Vermiform appendix (tissue), 1 donor: ENCODE results near the gene RPL14.

DNA sequence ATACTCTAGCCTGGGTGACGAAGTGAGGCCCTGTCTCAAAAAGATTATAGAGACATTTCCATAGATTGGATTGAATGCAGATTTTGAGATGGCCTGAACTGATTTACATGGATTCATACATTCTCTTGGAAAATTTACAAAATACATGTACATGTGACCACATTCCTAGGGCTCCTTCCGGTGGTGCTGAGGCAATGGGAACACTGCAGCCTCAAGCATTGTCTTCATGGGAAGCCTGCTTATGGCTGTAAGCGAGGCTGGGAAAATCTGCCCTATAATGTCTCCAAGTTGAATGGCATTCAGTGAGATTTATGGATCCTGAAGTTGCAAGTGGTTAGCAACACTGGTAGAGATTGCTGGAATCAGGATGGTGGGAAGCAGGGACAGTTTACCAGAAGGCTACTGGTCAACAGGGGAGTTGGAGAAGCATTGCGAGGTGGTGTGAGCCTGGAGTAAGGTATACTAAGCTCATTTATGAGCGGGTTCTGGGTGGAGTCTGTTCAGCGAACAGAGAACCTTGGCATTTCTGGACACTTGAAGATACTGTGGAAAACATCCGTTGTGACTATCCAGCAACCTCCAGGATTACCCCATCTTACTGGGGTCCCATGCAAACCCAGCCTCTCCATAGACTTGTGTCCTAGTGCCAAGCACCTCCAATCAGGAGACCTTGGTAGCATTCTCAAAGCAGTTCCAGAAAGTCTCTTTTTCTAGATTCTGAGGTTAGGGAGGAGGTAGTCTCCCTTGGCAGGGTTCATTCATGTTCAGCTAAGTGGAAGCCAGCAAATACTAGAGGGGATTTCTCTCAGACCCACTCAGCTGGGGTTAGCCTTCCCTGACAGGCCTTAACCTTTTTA is 7.2 kb downstream of the RPSA start:
- PRO-cap: no peak

DNA sequence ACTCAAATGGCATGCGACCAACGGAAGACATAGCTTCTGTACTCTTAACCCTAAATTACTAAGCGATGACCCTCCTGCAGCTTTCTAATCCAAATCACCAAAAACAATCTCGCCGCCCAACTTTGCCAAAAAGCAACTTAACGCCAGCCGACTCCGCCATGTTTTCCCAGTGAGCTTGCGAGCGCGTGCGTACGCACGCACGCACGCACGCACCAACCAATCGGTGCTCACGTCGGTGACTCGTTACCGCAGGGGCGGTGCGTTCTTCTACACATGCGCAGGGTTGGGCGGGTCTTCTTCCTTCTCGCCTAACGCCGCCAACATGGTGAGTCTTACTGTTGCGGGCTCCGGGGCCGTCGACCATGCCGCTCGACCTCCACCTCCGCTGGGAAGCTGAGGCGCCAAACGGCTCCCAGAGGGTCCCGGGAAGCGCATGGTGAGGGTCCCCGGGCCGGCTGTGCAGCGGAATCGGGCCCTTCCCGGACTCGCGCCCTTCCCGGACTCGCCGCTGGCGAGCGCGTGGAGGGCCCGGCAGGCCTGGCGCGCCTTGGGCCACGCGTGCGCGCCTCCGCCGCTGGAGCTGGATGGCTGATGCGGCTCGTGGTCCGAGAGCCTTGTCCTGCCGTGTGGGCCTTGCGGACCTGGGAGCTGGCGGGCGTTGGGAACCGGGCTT is at the start of gene RPL14:
TSS of gene RPL14 (plus strand) at position 301 of the 673 bp plus-strand sequence.
- PRO-cap: bidirectional peak, plus-strand start at position 301 of the sequence, minus-strand start at position 165 of the sequence

DNA sequence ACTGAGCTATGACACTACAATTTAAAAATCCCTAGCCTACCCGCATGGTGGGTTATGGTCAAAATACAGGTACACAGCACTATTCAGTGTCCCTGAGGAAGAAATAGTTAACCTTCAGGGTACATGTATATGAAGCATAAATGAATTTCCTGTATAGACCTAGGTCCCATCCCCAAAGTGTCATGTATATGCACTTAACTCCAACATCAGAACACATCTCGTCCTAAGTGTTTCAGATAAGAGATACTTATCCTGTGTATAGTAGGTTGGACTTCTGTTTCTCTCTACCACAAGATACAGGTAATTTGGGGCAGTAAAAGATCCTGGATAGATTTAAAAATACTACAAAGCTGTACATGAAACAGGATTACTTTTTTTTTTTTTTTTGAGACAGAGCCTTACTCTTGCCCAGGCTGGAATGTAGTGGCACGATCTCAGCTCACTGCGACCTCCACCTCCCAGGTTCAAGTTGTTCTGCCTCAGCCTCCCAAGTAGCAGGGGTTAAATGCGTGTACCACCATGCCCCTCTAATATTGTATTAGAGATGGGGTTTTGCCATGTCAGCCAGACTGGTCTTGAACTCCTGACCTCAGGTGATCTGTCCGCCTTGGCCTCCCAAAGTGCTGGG is 6.6 kb downstream of the RPL14 start:
- PRO-cap: no peak

DNA sequence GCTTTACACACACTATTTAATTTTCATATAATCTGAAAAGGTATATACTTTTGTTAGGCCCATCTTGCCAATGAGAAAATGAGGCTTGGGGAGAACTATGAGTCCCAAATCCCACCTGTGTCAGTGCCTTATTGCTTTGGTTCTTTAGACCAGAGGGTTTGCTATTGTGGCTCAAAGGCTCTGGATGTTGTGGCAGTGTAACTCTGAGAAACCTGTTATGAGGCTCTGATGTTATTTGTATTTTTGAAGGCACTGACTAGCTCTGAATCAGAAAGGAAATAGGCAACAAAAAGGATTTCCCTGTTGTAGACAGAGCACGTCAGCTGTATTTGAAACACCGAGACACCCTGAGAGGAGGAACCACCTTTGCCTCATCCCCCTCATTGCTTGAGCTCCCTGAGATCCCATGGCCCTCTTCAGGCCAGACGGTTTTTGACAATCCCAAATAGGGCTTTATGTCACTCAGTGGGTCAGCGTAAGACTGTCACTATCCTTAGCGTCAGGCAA is 254.1 kb downstream of the ZNF621 start:
- PRO-cap: no peak

GRCh38 chr3:41231865-41232763 is 32.8 kb downstream of the CTNNB1 start:
- PRO-cap: no peak

GRCh38 chr3:41240577-41240971 is 41.3 kb downstream of the CTNNB1 start:
- PRO-cap: no peak

GRCh38 chr3:41243621-41244535 is 44.6 kb downstream of the CTNNB1 start:
- PRO-cap: no peak

DNA sequence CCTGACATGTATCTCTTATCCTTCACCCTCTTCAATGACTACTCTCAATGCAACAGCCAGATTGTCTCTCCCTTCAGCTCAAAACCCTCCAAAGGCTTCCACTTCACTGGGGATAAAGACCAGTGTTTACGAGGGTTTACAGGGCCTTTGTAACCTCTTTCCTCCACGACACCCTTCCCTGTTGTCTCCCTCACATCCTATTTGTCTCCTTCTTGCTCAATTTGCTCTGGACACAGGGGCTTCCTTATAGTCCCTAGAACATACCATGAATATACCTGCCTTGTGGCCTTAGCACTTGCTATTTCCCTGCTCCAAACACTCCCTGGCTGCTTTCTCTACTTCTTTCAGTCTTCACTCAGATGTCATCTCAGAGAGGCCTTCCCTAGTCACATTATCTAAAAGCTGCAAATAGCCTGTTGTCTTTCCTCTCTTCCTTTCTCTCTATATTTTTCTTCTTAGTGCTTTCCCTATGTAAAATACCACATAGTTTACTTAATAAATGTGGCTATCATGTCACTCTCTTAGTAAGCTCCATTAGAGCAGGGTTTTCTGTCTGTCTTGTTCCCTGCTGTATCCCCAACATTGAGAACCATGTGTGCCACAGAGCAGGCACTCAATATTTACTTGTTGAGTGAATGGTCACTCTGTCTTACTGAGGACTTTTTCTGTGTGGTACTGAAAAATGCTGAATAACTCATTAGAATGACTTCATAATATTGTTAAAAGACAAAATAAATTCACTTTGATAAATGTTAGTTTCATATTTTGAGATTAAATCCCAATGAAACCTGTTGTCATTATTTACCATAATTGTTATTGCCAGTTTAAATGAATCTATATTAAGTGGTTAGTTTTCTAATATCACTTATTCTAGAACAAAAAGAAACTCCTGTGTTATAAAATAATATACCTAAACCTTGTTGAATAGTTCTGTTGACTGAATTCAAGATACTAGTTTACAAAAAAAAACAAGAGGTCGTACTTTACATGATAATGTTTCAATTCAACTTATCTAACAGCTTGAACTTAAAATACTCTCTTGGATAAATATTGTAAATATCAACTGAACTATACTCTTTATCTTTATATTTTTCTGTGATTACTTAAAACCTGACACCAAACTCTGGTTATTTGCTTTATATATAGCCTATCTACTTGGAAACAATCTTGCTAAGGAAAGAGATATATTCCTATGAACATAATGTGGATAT is 182.8 kb downstream of the CTNNB1 start:
- PRO-cap: no peak

DNA sequence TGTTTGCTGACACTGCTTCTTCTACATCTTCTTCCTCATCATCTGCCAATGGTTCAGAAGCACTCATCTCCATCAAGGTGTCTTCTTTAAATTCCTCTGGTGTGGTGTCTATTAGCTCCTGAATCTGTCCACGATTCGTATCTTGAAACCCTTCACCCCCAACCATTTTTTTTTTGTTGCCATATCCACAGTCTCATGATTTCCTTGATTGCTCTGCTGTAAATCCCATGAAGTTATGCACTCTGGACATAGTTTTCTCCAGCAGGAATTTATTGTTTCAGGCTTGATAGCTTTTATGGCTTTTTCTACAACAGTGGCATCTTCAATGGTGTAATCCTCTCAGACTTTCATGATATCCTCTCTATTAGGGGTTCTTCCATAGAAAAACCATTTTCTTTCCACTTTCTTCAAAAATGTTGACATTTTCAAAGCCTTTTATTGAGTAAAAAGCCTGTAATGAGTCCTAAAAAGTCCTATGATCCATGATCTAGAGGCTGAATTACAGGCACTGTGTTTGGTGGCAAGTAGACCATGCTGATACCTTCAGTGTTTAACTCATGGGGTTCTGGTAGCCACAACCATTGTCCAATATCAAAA is 337.8 kb downstream of the CTNNB1 start:
- PRO-cap: no peak

GRCh38 chr3:41539181-41540043 is 340.1 kb downstream of the CTNNB1 start:
- PRO-cap: no peak

- PRO-cap: no peak
Measured at GRCh38 chr3:41627351-41628043, 334.4 kb downstream of the ULK4 start.

- PRO-cap: no peak
Measured at GRCh38 chr3:41688526-41688959, 273.4 kb downstream of the ULK4 start.

- PRO-cap: bidirectional peak, plus-strand start at chr3:41961662, minus-strand start at chr3:41961517
Measured at GRCh38 chr3:41961321-41961916, 484 bp downstream of the ULK4 start.

- PRO-cap: bidirectional peak, plus-strand start at chr3:42013663, minus-strand start at chr3:42013508; bidirectional peak, plus-strand start at chr3:42013915, minus-strand start at chr3:42013870
Measured at GRCh38 chr3:42013308-42014157, 51.6 kb upstream of the ULK4 start.

- PRO-cap: no peak
Measured at GRCh38 chr3:42043560-42043964, 47.6 kb upstream of the TRAK1 start.

DNA sequence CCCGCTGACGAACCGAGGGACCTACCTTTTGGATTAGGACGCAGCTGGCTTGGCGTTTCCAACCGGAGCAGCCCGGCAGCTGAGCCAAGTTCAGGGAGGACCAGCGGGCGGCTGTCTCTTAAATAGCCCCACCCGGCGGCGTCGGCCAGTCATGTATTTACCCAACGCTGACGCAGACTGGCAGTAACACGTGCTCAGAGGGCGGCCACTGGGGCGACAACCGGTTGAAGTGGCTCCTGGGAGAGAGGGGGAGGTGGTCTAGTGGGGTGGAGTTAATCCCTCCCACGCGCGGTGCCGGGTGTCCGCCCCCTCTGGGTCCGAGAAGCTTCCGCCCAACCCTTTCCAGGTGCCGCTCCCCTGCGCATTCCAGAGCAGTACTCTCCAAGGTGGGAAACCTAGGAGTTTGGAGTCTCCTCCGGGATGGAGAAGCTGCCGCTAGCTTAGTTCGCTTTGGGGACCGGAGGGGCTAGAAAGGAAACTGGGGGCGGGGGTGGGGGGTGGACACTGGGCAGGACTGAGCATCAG is 1.3 kb downstream of the CCK start:
- PRO-cap: no peak

GRCh38 chr3:42519939-42520840 is 17.7 kb downstream of the VIPR1 start:
- PRO-cap: unidirectional peak, plus-strand start at chr3:42520689

GRCh38 chr3:42529926-42530651 is 27.6 kb downstream of the VIPR1 start:
- PRO-cap: no peak

DNA sequence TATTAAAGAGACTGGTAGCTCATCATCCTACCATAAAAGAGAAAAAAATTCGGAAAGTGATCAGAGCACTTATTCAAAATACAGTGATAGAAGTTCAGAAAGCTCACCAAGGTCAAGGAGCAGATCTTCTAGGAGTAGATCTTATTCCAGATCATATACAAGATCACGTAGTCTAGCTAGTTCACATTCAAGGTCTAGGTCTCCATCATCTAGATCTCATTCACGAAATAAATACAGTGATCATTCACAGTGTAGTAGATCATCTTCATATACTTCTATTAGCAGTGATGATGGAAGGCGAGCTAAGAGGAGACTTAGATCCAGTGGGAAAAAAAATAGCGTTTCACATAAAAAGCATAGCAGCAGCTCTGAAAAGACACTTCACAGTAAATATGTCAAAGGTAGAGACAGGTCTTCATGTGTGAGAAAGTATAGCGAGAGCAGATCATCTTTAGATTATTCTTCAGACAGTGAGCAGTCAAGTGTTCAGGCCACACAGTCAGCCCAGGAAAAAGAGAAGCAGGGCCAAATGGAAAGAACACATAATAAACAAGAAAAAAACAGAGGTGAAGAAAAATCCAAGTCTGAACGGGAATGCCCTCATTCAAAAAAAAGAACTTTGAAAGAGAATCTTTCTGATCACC is 15.7 kb upstream of the ZBTB47 start:
- PRO-cap: no peak

GRCh38 chr3:42669727-42670209 is 15.6 kb upstream of the KLHL40 start:
- PRO-cap: no peak